Liver (tissue), 9 donors: ENCODE measurements around a stretch of chr14.

GRCh38 chr14:64966755-64967371, 5.3 kb downstream of the RAB15 start:
- PRO-cap, 5 experiments = no peak in any of the 5 experiments
- RAMPAGE, long total RNA, 2 experiments = no peak in any of the 2 experiments
- RRBS = no CpG with 5 or more reads among the region's 3 CpGs

DNA sequence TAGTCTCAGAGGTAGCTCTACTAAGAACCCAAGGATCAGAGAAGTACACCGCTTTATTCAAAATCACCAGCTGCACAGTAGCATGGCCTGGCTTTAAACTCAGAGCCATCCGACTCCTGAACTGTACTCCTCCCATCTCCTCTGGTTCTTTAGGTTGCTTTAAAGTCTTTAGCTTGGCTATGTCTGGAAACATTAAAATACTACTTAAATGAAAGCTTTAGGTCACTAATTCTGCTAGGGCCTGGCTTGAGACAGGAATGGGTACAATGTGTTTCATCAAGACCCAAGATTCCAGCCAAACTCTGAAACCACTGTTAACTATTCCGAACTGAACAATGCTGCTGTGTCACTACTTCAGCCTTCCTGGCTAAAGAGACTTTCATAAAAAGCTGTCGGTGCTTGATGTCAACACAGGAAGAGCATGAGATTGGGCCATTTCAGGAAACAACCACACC, 23.4 kb downstream of the MAX start:
- PRO-cap, 5 experiments = no peak in any of the 5 experiments
- RAMPAGE, long total RNA, 2 experiments = no peak in any of the 2 experiments
- RRBS = no CpG with 5 or more reads among the region's 4 CpGs

- PRO-cap, 5 experiments = no peak in any of the 5 experiments
- RAMPAGE, long total RNA, 2 experiments = no peak in any of the 2 experiments
- RRBS = no CpG with 5 or more reads among the region's 1 CpG
Measured at GRCh38 chr14:65094905-65095458, 7.3 kb downstream of the MAX start.

- PRO-cap, 5 experiments = no peak in any of the 5 experiments
- RAMPAGE, long total RNA, 2 experiments = no peak in any of the 2 experiments
- RRBS = no CpG with 5 or more reads among the region's 1 CpG
Measured at GRCh38 chr14:65846409-65846837, 433.9 kb downstream of the FUT8 start.

- PRO-cap, 5 experiments = no peak in any of the 5 experiments
- RAMPAGE, long total RNA, 2 experiments = no peak in any of the 2 experiments
- RRBS = no CpG with 5 or more reads among the region's 11 CpGs
Measured at GRCh38 chr14:65927880-65928467, 515.4 kb downstream of the FUT8 start.

- PRO-cap, 5 experiments = peak in 1 of 5 experiments; most common minus-strand start chr14:66425642 (in 1)
- RAMPAGE, long total RNA, 2 experiments = no peak in any of the 2 experiments
- RRBS = no CpG with 5 or more reads among the region's 3 CpGs
Measured at GRCh38 chr14:66425576-66425934, 60.6 kb upstream of the CCDC196 start.

GRCh38 chr14:66701884-66702634, 194.1 kb downstream of the GPHN start:
- PRO-cap, 5 experiments = no peak in any of the 5 experiments
- RAMPAGE, long total RNA, 2 experiments = no peak in any of the 2 experiments
- RRBS = no CpG with 5 or more reads among the region's 8 CpGs

GRCh38 chr14:67242209-67242676, 1.0 kb downstream of the PALS1 start:
- PRO-cap, 5 experiments = no peak in any of the 5 experiments
- RAMPAGE, long total RNA, 2 experiments = no peak in any of the 2 experiments
- RRBS = no CpG with 5 or more reads among the region's 6 CpGs

DNA sequence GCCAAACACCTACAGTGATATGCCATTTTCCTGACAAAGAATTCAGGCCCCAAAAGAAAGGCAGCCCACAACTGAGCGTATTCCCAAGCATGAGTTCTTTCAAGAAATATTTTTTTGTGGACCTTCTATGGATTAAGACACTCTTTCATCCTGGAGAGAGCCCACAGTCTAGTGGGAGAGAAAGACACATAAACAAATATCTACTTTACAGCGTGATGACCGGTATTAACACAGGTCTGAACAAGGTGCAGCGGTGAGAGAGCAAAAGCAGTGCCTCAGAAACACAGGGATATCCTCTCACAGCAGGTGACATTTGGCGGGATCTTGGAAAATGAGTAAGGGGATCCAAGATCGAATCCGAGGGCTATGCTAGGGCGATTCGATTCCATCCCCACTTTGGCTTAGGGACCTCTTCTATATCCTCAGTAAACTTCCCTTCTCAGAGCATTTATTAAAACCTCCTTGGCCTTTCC, 766 bp downstream of the ATP6V1D start:
- PRO-cap, 5 experiments = no peak in any of the 5 experiments
- RAMPAGE, long total RNA, 2 experiments = no peak in any of the 2 experiments
- RRBS = no CpG with 5 or more reads among the region's 9 CpGs

- PRO-cap, 5 experiments = no peak in any of the 5 experiments
- RAMPAGE, long total RNA, 2 experiments = no peak in any of the 2 experiments
- RRBS = no CpG with 5 or more reads among the region's 21 CpGs
Measured at GRCh38 chr14:67427054-67427502, 15.1 kb upstream of the PLEK2 start.

DNA sequence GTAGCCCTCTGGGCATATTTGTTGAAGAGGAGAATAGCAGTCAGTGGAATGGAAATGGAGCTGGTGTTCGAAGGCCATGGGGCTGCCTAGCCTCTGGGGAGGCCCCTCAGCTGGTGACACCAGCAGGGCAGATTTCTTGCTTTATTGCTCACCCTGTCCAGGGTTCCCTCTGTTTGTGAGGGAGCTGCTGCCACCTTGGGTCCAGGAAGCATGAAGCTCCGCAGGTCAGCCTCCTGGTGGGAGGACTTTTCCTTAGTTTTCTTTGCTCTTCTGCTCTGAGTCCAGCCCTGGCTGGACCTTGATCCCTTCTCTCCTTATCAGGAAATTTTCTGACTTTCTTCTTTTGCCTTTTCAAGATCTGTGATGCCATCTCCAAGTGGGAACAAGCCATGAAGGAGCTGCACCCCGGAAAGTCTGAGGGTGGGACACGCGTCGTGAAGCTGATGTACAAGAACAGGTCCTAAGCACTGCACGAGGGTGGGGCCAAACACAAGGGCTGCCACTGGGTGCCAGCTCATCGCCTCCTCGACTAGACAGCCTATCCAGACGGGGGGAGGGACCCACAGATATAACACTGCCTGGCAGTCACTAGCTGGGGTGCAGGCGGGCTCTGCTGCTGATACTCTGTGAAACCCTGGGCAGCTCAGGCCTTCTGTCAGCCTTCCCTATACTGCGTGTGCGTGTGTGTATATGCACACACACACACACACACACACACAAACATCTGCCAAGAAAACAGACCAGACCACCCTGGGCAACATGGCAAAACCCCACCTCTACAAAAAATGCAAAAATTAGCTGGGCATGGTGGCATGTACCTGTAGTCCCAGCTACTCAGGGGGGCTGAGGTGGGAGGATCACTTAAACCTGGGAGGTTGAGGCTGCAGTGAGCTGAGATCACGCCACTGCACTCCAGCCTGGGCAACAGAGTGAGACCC, 19.2 kb downstream of the PIGH start:
- PRO-cap, 5 experiments = no peak in any of the 5 experiments
- RAMPAGE, long total RNA, 2 experiments = no peak in any of the 2 experiments
- RRBS = no CpG with 5 or more reads among the region's 14 CpGs

- PRO-cap, 5 experiments = no peak in any of the 5 experiments
- RAMPAGE, long total RNA, 2 experiments = no peak in any of the 2 experiments
- RRBS = no CpG with 5 or more reads among the region's 4 CpGs
Measured at GRCh38 chr14:67602891-67603277, 2.8 kb upstream of the PIGH start.

DNA sequence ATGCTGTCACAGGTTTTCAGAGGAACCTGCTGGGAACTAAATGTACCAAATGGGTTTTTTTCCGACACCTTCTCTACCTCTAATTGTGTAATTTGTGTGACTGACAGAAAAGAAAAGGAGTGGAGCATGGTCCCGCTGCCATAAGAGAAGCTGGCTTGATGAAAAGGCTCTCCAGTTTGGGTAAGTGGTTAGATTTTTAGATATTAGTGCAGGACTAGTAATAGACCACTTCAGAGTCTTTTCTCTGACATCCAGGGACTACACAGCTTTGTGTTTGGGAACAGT, 1.0 kb downstream of the ARG2 start:
- PRO-cap, 5 experiments = no peak in any of the 5 experiments
- RAMPAGE, long total RNA, 2 experiments = no peak in any of the 2 experiments
- RRBS = no CpG with 5 or more reads among the region's 2 CpGs

DNA sequence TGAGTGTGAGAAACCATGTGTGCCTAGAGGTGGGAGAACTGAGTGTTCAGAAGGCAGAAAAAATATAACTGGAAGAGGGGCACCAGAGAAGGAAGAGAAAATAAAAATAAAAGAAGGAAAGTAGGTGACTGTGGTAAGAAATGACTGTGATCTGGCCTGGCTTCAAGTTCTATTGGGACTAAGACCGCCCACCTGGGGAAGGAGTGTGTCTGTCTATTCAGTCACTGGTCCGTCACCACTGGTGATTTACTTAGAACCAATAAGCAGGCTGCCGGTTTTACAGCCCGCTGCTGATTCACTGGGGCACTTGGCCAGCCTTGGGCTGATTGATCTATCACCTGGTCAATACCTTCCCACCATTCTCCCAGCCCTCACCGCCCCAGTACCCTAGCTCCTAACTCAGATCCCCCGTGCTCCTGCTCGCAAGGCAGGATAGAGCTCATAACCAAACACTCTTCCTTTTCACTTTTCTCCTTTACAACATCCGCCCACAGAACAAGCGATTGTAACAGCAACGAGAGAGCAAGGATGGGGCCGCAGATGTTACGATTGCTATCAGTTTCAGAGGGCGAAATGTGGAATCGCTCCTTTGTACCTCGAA, 815 bp downstream of the RDH11 start:
- PRO-cap, 5 experiments = peak in 5 of 5 experiments; most common plus-strand start position 359 of the sequence (in 5); most common minus-strand start position 174 of the sequence (in 4)
- RAMPAGE, long total RNA, 2 experiments = no peak in any of the 2 experiments
- RRBS = no CpG with 5 or more reads among the region's 15 CpGs

- PRO-cap, 5 experiments = no peak in any of the 5 experiments
- RAMPAGE, long total RNA, 2 experiments = no peak in any of the 2 experiments
- RRBS = no CpG with 5 or more reads among the region's 5 CpGs
Measured at GRCh38 chr14:67733770-67734268, 32.1 kb downstream of the RDH12 start.

- PRO-cap, 5 experiments = no peak in any of the 5 experiments
- RAMPAGE, long total RNA, 2 experiments = no peak in any of the 2 experiments
- RRBS = no CpG with 5 or more reads among the region's 2 CpGs
Measured at GRCh38 chr14:67856854-67857200, 37.2 kb downstream of the RAD51B start.

GRCh38 chr14:67962473-67962752, 142.8 kb downstream of the RAD51B start:
- PRO-cap, 5 experiments = no peak in any of the 5 experiments
- RAMPAGE, long total RNA, 2 experiments = no peak in any of the 2 experiments
- RRBS = no CpG with 5 or more reads among the region's 2 CpGs

DNA sequence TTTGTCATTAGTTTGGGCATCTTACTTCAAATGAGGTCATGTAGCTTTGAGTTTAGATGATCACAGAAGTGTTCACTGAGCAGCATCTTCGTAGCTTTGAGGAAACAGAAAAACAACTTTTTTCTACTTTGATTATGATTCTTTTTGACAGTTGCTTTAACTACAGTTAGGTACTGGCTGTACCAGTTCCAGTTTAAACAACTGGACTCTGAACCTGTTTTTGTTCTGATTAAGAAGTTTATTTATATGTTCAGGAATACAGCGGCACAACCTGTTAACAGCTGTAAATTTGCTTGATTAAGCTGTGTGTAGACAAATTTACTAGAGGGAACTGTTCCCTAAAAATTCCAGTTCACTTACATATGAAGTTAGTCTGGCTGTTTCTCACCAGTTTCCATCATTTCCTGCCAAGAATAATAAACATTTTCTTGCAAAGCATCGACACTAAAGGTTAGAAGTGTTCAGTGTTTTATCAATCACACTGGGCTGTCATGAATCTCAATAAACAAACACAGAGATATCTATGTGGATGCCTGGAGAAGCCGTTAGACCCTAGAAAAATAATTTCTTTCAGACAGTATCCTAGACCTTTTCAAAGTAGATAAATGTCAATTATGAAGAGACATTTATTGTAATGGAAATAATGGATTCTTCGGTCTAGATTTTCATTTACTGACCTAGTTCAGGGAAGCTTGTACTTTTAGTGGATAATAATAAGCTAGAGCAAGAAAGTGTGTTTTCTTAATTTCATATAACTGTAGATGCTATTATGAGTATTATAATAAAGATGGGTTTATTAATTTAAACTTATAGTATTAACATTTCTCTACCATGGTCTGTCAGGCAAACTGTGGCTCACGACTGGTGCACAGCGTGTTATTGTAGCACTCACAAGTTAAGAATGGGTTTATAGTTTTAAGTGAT, 192.2 kb downstream of the RAD51B start:
- PRO-cap, 5 experiments = no peak in any of the 5 experiments
- RAMPAGE, long total RNA, 2 experiments = no peak in any of the 2 experiments
- RRBS = no CpG with 5 or more reads among the region's 7 CpGs

DNA sequence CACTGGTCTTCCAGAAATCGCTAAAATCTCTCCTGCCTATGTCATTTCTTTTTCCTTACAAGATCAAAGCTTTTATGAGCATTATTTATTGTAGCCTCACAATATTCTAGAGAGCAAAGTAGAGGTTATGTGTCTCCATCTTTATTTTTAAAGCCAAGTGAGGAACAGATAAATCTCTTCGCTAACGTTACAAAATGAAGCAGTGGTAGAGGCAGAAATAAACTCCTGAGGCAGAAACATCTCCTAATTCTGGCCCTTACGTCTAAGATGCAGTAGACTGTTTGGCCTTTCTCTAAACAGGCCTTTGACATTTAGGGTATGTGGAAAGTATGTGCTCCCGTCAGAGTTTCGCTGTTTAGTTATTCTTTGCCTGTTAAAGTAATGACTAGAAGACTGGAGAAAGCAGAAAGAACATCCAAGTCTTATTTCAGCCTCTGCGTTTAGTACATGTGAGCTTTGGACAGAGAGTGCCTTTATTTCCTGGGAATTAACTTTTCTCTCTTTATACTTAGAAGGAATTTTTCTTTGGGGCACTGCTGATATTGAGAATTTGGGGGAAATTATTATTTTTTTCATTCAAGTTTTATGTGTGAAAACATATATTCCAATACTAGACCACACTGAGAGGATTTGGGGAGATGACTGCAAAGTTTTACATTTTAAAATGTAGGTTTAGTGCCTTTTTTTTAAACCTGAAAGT, 216.6 kb downstream of the RAD51B start:
- PRO-cap, 5 experiments = no peak in any of the 5 experiments
- RAMPAGE, long total RNA, 2 experiments = no peak in any of the 2 experiments
- RRBS = no CpG with 5 or more reads among the region's 7 CpGs

GRCh38 chr14:68103646-68104320, 284.2 kb downstream of the RAD51B start:
- PRO-cap, 5 experiments = no peak in any of the 5 experiments
- RAMPAGE, long total RNA, 2 experiments = no peak in any of the 2 experiments
- RRBS = no CpG with 5 or more reads among the region's 4 CpGs